H1 (cell line): ENCODE measurements around the genes TMEM141 and TRAF2.

GRCh38 chr9:136501614-136502559 is 19.0 kb upstream of the SEC16A start:
- RRBS = 93% methylated on average over 26 of the region's 61 CpGs
CAGE:
- cytosol, long polyA plus RNA = no peak
- long polyA plus RNA = no peak
- nucleus, long polyA plus RNA = no peak

GRCh38 chr9:136510079-136510934 is 27.5 kb upstream of the SEC16A start:
- RRBS = 94% methylated on average over 36 of the region's 43 CpGs
CAGE:
- cytosol, long polyA plus RNA = no peak
- long polyA plus RNA = no peak
- nucleus, long polyA plus RNA = no peak

- RRBS = 93% methylated on average over 4 of the region's 28 CpGs
CAGE:
- cytosol, long polyA plus RNA = no peak
- long polyA plus RNA = no peak
- nucleus, long polyA plus RNA = no peak
Measured at GRCh38 chr9:136519329-136519886, 26.4 kb downstream of the NOTCH1 start.

DNA sequence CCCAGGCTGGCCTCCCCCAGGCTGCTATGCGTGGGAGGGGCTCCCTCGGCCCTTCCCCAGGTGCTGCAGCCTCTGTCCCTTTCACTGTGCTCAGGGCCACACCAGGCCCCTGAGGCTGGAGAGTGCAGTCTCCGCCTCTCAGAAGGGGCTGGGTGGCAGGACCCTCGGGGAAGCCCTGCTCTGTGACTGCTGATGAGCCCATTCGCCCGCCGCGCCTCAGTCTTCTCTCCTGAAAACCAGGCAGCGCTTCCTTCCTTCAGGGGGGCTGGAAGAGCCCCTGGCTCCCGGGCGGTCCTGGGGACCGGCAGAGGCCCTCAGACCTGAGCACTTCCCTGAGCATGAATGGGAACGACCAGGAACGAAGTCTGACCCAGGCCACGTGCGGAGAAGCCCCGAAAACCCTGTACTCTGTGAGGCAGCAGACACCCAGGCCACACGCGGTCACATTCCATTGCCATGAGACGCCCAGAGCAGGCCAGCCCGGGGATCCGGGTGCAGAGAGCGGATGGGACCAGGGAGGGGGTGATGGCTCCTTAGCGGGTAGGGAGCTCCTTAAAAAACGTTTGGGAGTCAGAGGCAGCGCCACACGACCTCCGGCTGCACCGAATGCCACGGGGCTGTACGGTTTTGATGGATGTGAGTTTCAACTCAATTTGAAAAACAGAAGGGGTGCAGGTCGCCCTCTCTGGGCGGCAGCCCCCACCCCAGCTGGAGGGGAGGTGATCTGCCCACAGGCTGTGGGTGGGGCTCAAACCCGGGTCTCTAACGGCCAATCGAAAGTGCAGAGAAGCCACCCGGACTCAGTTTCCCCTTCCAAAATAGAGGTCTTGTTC is 22.1 kb upstream of the NOTCH1 start:
- RRBS = 43% methylated on average over 2 of the region's 37 CpGs
CAGE:
- cytosol, long polyA plus RNA = no peak
- long polyA plus RNA = no peak
- nucleus, long polyA plus RNA = no peak

- RRBS = 76% methylated on average over 10 of the region's 22 CpGs
CAGE:
- cytosol, long polyA plus RNA = no peak
- long polyA plus RNA = no peak
- nucleus, long polyA plus RNA = no peak
Measured at GRCh38 chr9:136614230-136614750, 48.4 kb upstream of the EGFL7 start.

- RRBS = 74% methylated on average over 1 of the region's 17 CpGs
CAGE:
- cytosol, long polyA plus RNA = no peak
- long polyA plus RNA = no peak
- nucleus, long polyA plus RNA = no peak
Measured at GRCh38 chr9:136625010-136625598, 37.6 kb upstream of the EGFL7 start.

DNA sequence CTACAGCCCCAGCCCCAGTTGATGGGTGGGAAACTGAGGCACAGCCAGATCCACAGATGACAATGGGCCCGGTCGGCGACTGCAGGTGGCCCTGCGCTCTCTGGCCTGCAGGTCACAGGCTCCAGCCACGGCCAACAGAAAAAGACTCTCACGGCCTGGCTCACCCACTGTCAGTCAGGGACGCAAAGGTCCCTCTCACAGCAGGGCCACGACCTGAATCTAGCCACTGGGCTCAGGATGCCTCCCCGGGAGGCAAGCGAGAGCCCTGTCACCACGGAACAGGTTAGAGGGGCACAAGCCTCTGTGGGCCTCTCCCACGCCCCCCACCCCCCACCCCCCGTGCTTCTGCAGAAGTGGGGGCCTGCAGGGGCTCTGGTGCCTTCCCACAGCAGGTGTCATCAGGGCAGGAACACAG is 17.4 kb upstream of the EGFL7 start:
- RRBS = no CpG with 5 or more reads among the region's 13 CpGs
CAGE:
- cytosol, long polyA plus RNA = no peak
- long polyA plus RNA = no peak
- nucleus, long polyA plus RNA = no peak

- RRBS = 85% methylated on average over 2 of the region's 28 CpGs
CAGE:
- cytosol, long polyA plus RNA = no peak
- long polyA plus RNA = no peak
- nucleus, long polyA plus RNA = no peak
Measured at GRCh38 chr9:136666912-136667951, 4.5 kb downstream of the EGFL7 start.

DNA sequence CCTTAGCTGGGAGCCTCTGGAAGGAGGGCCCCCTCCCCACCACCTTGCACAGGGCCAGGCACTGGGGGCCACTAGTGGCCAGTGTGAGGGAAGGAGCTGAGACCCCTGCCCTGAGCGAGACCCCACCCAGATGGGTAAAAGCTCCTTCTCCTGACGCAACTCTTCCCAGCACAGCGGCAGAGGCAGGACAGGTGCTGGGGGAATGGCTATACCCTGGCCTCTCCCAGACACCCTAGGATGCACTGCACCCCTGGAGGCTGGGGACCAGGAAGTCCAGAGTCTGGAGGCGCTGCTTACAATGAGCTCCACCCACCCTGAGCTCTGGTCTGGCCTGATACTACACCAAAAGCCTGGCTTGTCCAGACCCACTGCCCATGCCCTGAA is 11.4 kb downstream of the AGPAT2 start:
- RRBS = no CpG with 5 or more reads among the region's 4 CpGs
CAGE:
- cytosol, long polyA plus RNA = no peak
- long polyA plus RNA = no peak
- nucleus, long polyA plus RNA = no peak

- RRBS = 94% methylated on average over 14 of the region's 44 CpGs
CAGE:
- cytosol, long polyA plus RNA = no peak
- long polyA plus RNA = no peak
- nucleus, long polyA plus RNA = no peak
Measured at GRCh38 chr9:136676861-136677615, 10.2 kb downstream of the AGPAT2 start.

DNA sequence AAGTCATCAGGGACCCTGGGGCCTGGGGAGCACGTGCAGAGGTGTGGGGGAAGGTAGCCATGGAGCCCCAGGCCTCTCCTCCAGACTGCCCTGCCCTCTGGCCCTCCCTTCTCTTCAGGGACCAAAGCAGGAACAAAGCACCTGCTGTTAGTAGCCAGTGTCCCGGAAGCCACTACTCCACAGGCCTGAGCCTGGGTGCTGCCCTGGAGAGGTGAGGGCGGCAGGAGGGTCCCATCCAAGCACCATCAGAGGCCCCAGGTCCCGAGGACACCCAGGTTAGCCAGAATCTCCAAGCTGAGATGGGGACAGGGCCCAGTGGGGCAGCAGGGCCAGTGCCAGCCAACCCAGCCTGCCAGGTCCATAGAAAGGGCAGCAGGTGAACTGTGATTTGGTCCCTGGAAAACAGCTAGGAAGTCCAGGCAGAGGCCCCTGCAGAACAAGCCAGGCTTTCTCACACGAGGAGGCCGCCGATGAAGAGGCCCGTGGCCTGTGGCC is 2.2 kb downstream of the AGPAT2 start:
- RRBS = no CpG with 5 or more reads among the region's 8 CpGs
CAGE:
- cytosol, long polyA plus RNA = no peak
- long polyA plus RNA = no peak
- nucleus, long polyA plus RNA = no peak

GRCh38 chr9:136690688-136691170 is 3.5 kb upstream of the AGPAT2 start:
- RRBS = 85% methylated on average over 6 of the region's 18 CpGs
CAGE:
- cytosol, long polyA plus RNA = no peak
- long polyA plus RNA = no peak
- nucleus, long polyA plus RNA = no peak

GRCh38 chr9:136723109-136724409 is 11.2 kb downstream of the DIPK1B start:
- RRBS = no CpG with 5 or more reads among the region's 57 CpGs
CAGE:
- cytosol, long polyA plus RNA = no peak
- long polyA plus RNA = no peak
- nucleus, long polyA plus RNA = no peak

GRCh38 chr9:136749123-136749594 is 834 bp upstream of the LCN6 start:
- RRBS = 86% methylated on average over 3 of the region's 11 CpGs
CAGE:
- cytosol, long polyA plus RNA = no peak
- long polyA plus RNA = no peak
- nucleus, long polyA plus RNA = no peak

DNA sequence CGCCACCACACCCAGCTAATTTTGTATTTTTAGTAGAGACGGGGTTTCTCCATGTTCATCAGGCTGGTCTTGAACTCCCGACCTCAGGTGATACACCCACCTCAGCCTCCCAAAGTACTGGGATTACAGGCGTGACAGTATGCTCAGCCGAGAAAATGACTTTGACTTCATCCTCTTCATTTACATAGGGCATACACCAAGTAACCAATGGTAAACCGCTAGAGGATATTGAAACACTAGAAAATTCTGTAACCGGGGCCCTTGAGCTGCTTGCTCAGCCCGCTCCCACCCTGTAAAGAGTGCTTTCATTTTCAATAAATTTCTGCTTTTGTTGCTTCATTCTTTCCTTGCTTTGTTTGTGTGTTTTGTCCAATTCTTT is 1.4 kb upstream of the LCN15 start:
- RRBS = no CpG with 5 or more reads among the region's 8 CpGs
CAGE:
- cytosol, long polyA plus RNA = no peak
- long polyA plus RNA = no peak
- nucleus, long polyA plus RNA = no peak

DNA sequence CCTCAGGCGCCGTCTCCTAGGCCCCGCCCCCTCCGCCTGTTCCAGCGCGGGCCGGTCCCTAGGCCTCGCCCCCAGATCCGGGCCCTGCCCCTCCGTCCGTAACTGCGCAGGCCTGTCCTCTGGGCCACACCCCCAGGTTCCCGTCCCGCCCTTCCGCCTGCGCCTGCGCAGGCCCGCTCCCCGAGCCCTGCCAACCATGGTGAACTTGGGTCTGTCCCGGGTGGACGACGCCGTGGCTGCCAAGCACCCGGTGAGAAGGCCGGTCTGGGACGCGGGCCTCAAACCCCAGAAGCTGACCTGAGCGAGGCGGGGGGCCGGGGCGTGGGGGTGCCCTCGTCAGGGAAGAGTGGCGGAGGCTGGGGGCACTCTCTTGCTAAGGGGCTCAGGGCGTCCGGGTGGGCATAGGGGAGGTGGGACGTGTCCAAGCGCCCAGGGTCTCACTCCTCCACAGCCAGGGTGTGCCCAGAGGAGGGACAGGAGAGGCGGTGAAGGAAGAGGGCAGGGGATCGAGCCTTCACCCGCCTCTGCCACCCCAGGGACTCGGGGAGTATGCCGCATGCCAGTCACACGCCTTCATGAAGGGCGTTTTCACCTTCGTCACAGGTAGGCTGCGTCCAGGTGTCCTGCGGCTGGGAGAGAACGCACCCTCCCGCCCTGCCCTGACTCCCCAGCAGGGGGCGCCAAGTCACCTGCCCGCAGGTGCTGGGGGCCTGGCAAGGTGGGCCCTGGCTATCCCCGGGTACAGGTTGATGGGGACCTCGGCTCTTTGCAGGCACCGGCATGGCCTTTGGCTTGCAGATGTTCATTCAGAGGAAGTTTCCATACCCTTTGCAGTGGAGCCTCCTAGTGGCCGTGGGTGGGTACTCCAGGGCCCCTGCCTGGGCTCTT is at the start of gene TMEM141:
TSS of gene TMEM141 (plus strand) at position 170 of the 888 bp plus-strand sequence.
- RRBS = 3% methylated on average over 12 of the region's 55 CpGs
CAGE:
- cytosol, long polyA plus RNA = start-site peak on the plus strand centred at position 178 of the sequence, 39 bp wide, 750 reads
- long polyA plus RNA = start-site peak on the plus strand centred at position 179 of the sequence, 40 bp wide, 779 and 1,038 reads in 2 replicates
- nucleus, long polyA plus RNA = start-site peak on the plus strand centred at position 188 of the sequence, 19 bp wide, 232 reads

DNA sequence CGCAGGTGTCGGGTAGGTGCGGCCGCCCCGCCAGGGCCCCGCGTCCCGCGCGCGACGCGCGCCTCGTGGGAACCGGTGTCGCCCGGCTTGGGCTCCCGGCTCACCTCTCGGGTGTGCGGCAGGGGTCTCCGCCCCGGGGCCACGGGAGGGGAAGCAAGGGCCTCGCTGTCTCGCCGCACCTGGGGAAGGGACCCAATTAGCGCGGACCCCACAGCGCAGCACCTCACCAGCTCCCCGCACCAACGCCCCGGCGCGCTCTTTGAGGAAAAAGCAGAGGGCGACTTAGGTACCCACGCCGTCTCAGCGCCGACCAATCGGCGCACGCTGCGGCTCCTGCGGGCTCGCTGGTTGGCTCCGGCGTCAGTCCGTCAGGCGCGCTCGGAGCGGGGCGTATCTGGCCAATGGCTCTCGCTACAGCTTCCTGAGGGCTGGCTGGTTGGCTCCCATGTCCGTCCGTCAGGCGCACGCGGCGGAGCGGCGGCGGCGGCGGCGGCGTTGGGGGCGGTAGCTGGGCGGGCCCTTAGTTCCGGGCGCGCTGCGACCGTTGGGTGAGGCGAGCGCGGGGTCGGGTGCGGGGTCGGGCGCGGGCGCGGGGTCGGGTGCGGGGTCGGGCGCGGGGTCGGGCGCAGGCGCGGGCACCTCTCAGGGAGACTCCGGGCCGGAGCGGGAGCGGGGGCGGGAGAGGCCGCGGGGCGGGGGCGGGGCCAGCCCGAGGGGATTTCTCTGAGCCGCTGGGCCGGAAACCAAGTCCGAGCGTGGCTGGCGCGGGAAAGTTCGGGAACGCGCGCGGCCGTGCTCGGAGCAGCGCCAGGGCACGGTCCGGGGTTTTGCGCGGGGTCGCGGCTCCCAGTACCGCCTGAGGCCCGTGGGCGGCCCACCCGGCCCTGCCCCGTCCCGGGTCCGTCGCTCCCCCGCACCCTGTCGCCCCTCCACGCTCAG is at the start of gene TRAF2:
TSS of gene TRAF2 (plus strand) at position 523 of the 939 bp plus-strand sequence.
- RRBS = under 1% methylated on average over 45 of the region's 135 CpGs
CAGE:
- cytosol, long polyA plus RNA = start-site peak on the plus strand centred at position 537 of the sequence, 8 bp wide, 48 reads
- long polyA plus RNA = start-site peak on the plus strand centred at position 539 of the sequence, 12 bp wide, 53 and 30 reads in 2 replicates
- nucleus, long polyA plus RNA = start-site peak on the minus strand centred at position 261 of the sequence, 7 bp wide, 9 reads; start-site peak on the plus strand centred at position 535 of the sequence, 12 bp wide, 64 reads

DNA sequence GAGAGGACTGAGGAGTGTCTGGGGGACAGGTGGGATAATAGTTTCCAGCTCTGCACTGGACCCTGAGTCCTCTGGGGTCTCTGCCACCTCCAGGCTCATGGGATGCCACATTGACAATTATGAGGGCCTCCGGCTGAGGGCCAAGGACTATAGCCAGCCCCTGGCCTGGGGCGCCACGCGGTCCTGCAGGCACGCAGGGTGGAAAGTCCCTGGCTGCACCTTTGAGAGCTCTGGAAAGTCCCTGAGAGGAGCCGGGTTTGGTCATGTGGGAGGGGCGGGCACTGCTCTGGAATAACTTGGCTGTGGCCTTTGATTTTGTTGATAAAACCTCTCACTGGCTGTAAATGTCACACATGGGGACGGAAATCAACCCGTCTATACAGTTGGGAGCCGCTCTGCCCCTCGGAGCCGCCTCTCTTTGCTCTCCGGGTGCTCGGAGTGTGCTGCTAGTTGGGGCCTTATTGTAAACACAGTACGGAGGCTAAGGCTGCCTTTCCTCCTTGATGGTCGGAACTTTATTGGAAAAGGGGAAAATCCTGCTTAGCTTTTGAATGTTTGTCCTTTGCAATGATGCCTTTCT is 16.1 kb downstream of the TRAF2 start:
- RRBS = no CpG with 5 or more reads among the region's 16 CpGs
CAGE:
- cytosol, long polyA plus RNA = no peak
- long polyA plus RNA = no peak
- nucleus, long polyA plus RNA = no peak

GRCh38 chr9:136927894-136928273 is 16.7 kb downstream of the FBXW5 start:
- RRBS = no CpG with 5 or more reads among the region's 6 CpGs
CAGE:
- cytosol, long polyA plus RNA = no peak
- long polyA plus RNA = no peak
- nucleus, long polyA plus RNA = no peak

GRCh38 chr9:136932820-136933329 is 11.7 kb downstream of the FBXW5 start:
- RRBS = no CpG with 5 or more reads among the region's 3 CpGs
CAGE:
- cytosol, long polyA plus RNA = no peak
- long polyA plus RNA = no peak
- nucleus, long polyA plus RNA = no peak